UCH-1 (cell line): ENCODE measurements around a stretch of chr18.

DNA sequence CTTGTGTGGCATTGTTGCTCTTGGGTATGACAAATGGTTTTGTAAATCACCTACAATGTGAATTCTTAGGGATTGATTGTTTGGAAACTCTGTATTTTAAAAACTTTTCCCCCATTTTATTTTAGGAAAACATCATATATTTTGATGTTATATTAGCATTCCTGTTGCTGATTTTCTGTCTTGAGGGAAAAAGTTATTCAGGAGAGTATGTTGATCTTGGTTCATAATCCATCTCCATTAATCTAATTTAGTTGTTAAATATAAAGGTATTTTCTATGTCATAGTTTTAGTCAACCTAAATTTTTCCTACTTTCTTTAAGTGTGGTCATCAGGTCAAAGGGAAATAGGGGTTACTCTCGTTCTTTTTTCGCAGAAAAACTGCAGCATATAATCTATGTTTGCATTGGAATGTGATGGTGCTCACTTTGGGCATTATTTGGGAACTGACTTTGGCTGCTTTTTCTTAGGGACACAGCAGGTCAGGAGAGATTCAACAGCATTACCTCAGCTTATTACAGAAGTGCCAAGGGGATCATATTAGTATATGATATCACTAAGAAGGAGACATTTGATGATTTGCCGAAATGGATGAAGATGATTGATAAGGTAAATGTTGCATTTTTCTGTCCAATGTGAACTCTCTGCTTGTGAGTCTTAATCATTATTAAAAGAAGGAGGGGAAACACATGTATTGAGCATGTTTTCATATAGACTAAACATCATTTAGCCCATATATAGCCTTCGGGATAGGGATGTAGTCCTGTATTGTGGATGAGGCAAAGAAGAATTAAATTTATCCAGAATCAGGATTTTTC lies 23.7 kb downstream of the RAB12 start:
- RRBS, result no CpG with 5 or more reads among the region's 4 CpGs

DNA sequence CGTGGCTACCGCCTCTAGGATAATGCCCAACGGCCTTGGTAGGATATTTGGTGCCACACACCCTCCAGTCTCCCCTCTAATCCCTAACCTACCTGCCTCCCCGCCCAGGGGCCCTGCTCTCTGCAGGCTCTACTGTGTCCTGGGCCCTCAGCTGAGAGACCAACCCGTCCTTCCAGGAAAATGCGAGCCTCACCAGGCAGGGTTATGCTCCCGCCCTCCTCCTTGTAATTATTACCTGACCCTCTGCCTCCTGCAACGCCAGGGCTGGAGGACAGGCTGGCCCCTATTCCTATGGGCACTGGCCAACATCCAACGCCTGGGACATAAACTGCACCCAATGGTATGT lies 1.5 kb upstream of the MTCL1 start:
- RRBS, result no CpG with 5 or more reads among the region's 9 CpGs

- RRBS, result no CpG with 5 or more reads among the region's 2 CpGs
Measured at GRCh38 chr18:8716377-8716641, 11.0 kb downstream of the MTCL1 start.

DNA sequence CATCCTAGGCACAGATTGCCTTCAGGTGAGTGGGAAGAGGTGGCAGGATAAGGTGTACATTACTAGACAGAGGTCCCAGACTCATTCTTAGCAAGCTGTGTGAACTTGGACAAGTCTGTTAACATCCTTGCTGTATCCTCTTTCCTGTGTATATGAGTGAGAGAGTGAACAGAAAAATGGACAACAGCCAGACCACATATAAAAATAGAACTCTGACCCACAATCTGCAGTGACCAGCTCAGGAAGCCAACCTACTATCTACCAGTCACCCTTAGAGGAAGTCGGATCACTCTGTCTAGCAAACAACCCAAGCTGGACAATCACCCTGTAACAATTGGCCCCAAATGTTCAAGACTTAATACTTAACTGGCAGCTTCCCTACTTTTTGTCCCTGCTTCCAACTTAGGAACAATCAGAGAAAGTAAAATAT lies 158.6 kb upstream of the NDUFV2 start:
- RRBS, result no CpG with 5 or more reads among the region's 1 CpG

- RRBS, result 68% methylated on average over 12 of the region's 21 CpGs
Measured at GRCh38 chr18:8990414-8990906, 112.0 kb upstream of the NDUFV2 start.

DNA sequence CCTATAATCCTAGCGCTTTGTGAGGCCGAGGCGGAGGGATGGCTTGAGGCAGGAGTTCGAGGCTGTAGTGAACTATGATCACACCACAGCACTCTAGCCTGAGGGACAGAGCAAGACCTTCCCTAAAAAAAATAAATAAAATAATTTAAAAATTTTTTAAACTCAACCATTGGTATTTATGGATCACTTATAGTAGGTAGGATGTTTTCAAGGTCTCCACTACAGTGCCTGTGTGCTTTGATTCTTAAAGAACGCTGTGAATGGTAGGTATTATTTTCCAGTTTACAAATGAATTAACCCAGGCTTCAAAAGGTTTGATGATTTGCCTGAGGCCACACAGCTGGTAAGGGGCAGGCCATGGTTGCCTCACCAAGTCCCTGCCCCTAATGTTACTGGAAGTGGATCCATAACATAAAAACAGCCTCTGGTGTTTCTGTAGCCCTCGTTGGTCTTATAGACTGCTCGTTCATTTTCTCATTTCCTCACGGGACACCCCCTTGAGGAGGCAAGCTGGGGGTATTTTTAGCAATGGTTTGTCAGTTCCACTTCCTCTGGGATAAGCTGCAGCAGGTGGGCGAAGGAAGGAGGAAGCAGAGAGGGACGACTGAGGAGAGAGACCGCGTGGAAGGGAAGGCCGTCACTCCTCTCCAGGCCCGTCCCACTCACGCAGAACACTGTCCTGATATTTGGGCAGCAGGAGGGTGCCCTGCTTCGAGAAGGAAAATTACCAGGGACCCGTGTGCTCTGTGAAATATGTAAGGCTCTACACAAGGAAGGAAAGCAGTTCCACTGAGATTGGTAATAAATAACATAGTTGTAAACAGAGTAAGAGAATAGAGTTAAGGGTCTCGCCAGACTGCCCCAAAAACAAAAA lies 32.9 kb upstream of the NDUFV2 start:
- RRBS, result no CpG with 5 or more reads among the region's 18 CpGs

DNA sequence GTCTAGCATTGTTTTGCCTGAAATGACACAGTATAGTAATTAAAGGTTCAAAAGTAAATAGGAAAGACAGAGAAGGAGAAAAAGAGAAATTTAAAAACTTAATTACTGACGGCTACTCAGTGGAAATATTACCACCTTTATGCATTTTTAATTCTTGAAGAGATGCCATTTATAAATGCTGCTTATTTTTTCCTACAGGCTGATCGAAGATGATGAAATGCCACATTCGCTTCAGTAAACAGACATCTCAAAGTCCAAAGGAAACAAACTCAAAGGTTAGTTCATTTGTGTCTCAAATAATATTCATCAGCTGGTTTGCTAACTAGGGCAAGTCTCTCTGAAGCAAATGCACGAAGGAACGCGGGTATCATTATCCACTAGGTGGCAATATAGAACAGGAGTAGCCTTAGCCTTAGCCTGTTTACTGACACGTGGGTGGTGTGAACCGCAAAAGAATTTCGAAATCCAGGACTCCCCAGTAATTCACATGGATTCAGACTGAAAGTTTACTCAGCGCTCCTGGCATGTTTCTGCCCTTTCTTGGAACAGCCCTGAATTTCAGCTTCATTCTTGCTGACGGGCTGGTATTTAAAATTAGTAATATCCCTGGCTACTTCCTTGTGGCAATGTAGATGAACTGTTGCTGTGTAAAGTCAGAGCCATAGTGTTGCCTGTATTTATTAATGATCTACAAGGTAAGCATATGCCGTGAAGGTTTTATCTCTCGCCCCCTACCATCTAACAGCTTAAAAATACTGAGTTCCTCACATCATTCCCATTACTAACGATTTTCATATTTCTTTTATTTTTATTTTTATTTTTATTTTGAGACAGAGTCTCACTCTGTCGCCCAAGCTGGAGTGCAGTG lies 28.9 kb upstream of the NDUFV2 start:
- RRBS, result no CpG with 5 or more reads among the region's 15 CpGs

DNA sequence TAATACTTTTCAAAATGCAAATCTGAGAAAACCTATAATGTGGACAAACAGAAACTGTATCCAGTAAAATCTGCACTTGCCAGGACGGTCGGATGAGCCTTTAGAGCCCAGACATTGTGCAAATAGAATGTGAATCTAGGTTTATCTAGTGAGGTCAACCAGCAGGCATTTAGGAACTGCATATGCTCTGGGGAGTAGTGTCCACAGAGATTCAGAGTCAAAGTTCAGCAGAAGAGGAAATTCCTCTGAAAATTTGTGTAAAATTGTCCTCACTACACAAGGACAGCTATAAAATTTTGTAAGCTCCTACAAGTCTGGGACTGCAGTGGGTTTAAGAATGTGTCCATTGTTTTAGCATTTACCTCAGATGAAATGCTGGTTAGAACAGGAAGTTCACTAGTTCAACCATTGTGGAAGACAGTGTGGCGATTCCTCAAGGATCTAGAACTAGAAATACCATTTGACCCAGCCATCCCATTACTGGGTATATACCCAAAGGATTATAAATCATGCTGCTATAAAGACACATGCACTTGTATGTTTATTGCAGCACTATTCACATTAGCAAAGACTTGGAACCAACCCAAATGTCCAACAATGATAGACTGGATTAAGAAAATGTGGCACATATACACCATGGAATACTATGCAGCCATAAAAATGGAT lies 9.7 kb upstream of the NDUFV2 start:
- RRBS, result no CpG with 5 or more reads among the region's 3 CpGs

GRCh38 chr18:9131548-9132145 lies 4.9 kb upstream of the ANKRD12 start:
- RRBS, result no CpG with 5 or more reads among the region's 4 CpGs

GRCh38 chr18:9132714-9133889 lies 3.5 kb upstream of the ANKRD12 start:
- RRBS, result no CpG with 5 or more reads among the region's 5 CpGs

DNA sequence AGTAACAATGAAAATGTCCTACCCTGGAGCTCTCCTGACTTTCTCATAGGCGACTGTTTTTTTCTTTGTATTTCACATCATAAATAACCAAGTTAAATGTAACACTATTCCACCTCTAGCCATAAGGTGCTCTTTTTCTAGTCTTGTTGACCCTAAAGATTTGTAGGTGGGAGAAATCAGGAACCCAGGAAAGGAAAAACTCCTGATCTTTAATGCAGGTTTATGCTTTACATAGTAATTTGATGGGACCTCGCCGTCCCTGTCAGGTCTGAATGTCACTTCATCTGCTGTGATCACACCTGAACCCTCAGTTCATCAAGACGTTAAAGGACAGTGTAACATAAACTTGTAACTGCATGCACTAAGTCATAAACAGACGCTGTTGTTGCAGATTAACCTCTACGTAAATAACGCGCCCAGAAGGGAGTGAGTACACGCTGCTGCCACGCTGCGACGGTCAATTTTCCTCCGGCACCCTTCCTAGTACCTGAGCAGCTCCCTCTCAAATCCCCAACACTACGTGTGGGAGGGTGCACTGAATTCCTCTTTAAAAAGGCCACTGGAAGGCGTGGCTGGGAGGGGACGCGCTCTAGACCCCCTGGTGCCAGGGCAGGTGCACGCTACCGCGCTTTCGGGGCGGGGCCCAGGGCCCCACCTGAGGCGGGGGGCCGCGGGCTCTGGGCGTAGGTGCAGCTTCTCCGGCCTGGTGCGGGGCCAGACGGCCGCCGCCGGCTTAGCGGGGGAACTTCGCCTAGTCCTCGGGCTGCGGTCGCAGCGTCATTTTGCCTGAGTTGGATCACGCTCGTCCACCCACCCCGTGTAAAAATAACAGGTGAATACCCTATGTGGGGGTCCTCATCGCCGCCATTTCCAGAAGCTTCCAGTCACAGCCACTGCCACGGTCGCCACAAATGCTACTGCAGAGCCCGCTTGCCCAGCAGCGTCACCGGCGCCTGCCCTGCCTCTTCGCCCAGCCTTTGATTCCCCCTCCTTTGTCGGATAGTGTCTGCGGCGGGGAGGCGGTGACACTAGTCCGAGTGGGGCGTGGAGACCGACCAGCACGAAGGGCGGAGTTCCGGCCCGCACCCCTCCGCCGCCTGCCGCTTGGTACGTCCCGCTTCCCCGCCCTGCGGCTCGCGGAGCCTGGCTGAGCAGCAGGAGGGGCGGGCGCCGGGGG lies 669 bp upstream of the ANKRD12 start:
- RRBS, result 3% methylated on average over 4 of the region's 73 CpGs

- RRBS, result 63% methylated on average over 6 of the region's 15 CpGs
Measured at GRCh38 chr18:9434219-9434670, 41.1 kb upstream of the RALBP1 start.

DNA sequence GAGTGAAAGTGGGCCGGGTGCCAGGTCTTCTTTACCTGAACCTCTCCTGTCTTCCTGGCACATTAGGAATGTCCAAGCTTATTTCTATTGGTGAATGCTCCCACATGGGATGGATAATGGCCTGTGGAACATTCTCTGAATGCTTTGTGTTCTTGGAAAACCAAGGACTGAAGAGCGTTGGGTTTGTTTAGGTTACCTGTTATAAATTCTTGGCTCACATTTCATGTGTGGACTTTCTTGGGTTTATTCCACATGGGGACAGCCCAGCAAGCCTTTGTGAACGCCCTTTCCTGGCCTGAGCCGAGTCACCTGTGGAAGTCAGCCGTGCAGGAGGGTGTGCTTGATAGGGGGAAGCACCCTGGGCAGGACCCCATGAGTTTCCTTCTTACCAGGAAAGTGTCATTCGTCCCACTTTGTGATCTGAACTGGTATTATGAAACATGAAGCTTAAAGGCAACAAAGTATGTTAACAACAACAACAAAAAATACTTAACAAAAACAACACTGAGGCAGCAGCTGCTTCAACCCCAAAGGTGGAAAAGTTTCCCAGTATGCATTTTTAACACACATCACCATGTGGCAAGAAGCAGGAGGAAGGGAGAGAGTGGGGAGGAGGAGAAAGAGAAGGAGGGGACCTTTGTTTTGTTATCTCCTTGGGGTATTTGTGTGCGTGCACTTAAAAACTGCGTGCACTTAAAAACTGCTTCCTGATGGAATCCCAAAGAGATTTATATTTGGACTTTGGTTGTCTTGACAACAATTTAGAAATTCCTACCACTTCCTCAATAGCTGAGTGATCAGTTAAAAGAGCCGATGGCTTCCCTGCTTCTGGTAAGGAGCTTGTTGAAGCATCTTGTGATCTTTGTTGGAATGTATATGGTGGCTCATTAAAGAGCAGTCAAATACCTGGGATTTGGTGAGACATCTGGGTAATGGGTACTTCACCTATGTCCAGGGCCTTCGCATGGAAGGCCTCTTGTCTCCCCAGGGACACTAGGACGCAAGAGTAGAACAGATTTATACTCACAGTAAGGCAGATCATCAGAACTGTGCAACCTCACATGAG lies 4.3 kb downstream of the RAB31 start:
- RRBS, result no CpG with 5 or more reads among the region's 11 CpGs

DNA sequence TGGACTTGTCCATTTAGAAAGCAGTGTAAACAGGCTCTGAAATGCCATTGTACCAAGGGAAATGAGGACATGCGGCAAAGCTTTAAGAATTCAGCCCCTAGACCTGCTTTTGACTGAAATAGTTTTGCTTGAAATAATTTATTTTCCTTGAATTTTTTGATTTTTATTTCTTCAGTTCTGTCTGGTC lies 34.8 kb downstream of the RAB31 start:
- RRBS, result no CpG with 5 or more reads among the region's 1 CpG

GRCh38 chr18:9849473-9850172 lies 36.1 kb upstream of the TXNDC2 start:
- RRBS, result no CpG with 5 or more reads among the region's 17 CpGs

DNA sequence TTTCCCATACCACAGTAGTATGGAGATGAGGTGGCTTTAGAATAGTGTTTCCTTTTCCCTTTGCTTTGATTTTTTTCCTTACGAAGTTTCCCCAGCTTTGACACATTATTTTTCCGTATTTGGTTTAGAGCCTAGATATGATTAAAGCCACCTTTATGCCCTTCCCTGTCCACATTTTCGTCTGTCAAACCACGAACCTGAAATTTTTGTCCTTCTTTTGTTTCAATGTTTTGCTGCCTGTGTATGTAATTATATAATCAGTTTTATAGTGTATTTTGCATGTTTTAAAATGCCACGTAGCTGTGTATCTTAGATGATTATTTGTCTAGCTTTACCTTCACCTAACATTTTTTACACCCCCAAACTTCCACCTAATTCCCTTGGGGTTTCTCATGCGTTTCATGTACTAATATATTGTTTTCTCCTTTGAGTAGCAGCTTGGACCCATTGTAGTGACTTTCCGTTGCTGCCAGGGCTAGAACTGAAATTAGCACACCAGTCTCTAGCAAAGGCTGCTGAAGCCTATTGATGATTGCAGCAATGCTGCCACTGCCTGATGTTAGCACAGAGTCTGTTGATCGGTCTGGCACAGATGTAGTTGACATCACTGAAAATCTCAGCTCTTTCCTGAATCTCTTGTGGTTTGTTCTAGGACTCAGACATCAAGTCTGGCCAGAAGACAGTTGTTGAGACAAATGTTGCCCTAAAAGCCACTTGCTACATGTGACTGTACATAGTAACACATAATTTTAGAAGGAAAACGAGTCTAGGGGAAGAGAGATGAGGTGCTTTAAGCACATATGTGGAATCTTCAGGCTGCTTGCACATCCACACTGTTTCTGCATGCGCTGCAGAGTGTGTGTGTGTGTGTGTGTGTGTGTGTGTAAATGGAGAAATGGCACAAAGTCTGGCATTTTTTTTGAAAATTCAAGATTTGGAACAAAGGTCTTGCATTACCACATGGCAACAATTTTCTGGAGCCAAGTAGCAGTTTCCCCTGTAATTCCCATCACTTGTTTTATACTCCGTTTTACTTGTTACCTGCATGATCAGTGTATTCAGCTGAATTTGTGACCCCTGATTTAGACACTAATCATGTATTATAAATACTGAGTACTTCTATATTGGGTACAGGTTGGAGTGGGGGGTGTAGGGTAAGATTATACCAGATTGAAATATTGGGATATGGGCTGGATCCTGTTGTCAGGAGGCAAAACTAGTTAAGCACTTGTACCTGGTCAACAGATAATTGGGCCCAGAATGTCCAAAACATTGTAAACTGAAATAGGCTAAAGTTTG lies 47.3 kb downstream of the VAPA start:
- RRBS, result no CpG with 5 or more reads among the region's 11 CpGs

- RRBS, result no CpG with 5 or more reads among the region's 13 CpGs
Measured at GRCh38 chr18:9968156-9968575, 54.4 kb downstream of the VAPA start.

DNA sequence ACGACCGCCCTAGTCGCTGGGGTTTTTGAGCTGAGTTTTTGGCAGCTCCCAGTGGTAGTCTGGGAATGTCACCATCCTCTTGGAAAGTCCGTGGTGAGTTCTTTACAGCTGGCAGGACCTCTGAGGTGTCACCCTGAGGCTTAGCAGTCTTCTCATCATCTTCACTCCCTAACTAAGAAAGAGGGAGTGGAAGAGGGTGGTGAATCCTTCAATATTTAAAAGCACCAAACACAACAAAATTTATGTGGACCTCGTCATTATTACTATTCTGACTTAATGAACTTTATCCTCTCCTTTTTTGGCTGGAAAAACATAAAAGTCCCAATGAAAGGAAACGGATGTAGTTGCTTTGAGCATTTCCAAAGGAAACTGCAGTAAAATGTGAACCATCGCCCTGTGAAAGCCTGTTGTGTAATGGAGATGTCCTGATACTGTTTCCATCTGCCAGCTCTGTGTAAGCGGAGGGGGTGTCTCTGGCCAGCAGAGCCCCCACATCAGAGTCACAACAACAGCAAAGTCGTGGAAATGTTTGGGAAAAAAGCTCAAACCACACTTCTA lies 78.7 kb downstream of the VAPA start:
- RRBS, result no CpG with 5 or more reads among the region's 9 CpGs

GRCh38 chr18:10010342-10011051 lies 96.7 kb downstream of the VAPA start:
- RRBS, result no CpG with 5 or more reads among the region's 10 CpGs

DNA sequence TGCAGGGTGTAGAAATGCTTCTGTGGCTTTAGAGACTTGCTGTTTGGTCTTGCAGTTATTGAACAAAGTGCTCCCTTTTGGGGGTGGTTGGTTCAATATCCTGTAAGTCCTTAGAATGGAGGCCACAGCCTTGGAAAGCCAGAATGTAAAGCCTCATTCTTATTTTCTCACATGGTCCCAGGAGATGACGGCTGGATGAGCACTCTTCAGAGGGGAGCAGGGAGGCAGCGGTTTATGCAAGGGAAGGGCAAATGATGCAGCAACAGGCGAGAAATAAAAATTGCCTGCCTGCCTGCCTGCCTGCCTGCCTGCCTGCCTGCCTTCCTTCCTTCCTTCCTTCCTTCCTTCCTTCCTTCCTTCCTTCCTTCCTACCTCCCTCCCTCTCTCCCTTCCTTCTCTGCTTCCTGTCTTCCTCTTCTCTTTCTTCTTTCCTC lies 148.8 kb downstream of the VAPA start:
- RRBS, result no CpG with 5 or more reads among the region's 3 CpGs